ENCODE results near the gene TMPRSS3.

DNA sequence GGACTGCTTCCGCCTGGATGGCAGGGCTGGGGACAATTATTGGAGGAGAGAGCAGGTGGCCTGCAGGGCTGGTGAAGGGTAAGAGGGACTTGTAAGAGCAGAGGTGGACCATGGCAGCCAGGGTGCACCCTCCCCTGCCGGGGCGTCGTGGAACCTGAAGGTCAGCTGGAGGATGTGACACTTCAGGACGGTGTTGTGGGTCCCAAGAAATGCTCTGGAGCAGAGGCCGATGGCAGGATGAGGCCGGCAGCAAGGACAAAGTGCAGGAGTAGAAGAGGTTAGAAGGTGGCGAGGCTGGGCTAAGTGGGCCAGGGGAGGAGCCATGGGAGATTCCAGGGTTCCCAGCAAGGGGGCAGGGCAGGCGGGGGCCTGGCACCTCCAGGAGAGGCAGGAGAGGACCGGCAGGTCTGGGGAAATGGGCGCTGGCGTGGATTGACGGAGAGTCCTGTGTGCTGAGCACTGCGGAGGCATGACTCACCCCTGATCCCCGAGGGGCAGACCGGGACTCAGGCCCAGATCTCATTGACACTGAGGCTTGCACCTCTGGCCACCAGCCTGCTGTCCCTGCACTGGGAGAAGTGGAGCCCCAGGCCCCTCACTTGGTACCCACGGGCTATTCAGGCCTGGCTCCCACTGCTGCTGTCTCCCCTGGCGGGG, 40.0 kb downstream of the RIPK4 start:
- PRO-cap, result no peak
- RAMPAGE, long total RNA, 2 experiments, result no peak in any of the 2 experiments

DNA sequence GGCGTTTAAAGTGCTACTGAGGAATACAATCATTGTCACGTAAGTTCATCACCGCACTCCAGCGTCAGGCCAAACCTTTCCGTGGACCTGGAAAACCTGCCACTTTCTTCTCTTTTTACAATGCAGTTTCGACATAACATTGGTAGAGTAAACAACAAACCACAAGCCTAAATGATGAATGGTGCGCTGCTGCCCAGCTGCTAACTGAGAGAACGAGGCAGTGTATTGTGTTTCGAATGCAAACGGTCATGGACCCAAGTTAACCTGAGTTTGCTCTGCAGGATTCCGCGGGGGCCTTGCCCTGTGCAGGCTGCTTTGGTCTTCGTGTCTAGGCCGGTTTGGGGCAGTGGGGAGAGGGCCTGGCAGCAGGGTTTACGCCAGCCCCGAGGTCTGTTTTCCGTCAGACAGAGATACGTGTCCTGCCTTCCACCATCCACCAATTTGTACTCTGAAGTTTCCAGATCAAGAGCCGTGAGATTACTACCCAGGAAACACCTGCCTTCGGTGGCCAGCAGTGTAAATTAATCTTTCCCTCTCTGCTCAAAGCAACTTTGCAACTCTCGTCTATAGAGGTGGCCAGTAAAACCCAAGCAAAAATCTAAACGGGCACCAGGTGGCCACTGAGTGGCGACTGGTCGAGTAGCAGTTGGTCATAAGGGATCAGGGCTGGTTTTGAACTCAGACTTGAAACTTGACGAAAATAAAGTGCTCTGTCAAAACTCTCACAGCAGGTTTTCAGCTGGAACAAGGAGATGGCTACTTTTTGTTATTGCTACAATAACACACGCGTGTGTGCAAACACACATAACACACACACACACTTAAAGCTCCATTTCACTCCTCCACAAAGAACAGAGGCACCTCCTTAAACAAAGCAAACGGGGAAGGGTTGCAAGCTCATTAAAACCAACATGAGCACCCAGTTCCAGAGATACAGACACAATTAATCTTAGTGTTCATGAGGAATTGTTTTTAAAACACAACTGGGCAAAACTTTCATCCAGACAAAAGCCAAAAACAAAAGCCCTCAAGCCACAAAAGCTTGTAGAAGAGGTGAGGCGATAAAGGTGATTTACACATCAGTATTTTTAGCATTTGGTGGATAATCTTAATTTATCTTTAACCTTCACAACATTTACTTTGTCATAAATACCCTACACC, 6.5 kb upstream of the PRDM15 start:
- PRO-cap, result no peak
- RAMPAGE, long total RNA, 2 experiments, result no peak in any of the 2 experiments

- PRO-cap, result no peak
- RAMPAGE, long total RNA, 2 experiments, result no peak in any of the 2 experiments
Measured at GRCh38 chr21:41932904-41934081, 20.5 kb downstream of the C2CD2 start.

- PRO-cap, result unidirectional peak, plus-strand start at chr21:41953443
- RAMPAGE, long total RNA, 2 experiments, result no peak in any of the 2 experiments
Measured at GRCh38 chr21:41953271-41953576, 594 bp downstream of the C2CD2 start.

DNA sequence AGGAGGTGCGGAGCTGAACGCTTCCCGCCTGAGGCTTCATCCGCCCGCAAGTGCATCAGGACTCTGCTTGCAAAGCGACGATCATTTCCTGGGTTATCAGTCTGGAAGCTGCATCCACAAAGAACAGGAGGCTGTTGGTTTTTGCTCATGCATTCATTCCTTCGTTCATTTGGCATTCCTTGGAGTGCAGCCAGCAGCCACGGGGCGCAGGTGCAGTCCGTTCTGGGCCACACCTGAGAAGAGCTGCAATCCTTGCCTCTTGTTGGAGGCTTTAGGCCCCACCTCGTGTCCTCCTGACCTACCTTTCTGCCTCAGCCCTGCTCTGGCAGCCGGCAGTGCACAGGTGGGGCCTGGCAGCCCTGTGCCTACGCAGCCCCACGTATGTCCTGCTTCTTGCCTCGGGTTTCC, 19.6 kb upstream of the C2CD2 start:
- PRO-cap, result no peak
- RAMPAGE, long total RNA, 2 experiments, result no peak in any of the 2 experiments

DNA sequence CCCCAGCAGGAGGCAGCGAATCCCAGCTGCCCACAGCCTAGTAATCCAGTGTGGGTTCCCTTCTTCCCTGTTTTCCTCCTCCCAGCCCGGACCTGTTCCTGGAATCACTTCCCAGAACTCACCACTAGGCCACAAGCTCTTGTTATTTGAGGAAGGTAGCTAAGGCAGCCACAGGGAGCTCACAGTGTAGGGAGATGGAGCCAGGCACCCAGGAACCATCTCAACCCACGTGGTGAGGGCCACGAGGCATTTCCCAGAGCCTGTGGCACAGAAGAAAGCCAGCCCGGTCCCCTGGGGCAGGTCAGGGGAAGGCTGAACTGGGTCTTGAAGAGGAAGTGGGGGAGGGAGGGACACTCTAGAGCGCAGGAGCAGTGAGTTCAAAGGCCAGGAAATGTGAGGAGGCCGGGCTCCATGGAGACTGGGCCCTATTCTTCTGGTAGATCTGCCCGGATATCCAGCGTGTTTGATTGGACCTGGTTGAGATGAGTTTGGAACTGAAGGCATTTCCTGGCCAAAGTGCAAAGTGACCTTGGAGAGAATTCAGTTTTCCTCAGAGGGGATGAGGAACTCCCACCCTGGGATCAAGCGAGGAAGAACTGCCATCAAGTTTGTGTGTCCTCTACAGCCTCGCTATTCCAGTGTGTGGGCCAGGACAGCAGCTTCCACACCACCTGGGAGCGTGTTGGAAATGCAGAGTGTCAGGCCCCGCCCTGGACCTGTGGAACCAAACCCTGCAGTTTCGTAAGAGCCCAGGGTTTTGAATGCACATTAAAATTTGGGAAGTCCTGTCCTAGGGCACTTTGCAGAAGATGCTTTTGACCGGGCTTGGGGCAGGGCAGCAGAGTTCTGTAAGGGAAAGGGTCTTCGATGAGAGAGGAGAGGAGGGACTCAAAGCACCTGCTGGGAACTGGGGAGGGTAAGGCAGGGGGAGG, 20.4 kb upstream of the C2CD2 start:
- PRO-cap, result no peak
- RAMPAGE, long total RNA, 2 experiments, result no peak in any of the 2 experiments

- PRO-cap, result no peak
- RAMPAGE, long total RNA, 2 experiments, result start-site peak on the minus strand in 1 of 2 experiments, at chr21:41987977-41988439 at its widest, 12 reads per replicate
Measured at GRCh38 chr21:41987717-41988521, 22.2 kb downstream of the ZBTB21 start.

DNA sequence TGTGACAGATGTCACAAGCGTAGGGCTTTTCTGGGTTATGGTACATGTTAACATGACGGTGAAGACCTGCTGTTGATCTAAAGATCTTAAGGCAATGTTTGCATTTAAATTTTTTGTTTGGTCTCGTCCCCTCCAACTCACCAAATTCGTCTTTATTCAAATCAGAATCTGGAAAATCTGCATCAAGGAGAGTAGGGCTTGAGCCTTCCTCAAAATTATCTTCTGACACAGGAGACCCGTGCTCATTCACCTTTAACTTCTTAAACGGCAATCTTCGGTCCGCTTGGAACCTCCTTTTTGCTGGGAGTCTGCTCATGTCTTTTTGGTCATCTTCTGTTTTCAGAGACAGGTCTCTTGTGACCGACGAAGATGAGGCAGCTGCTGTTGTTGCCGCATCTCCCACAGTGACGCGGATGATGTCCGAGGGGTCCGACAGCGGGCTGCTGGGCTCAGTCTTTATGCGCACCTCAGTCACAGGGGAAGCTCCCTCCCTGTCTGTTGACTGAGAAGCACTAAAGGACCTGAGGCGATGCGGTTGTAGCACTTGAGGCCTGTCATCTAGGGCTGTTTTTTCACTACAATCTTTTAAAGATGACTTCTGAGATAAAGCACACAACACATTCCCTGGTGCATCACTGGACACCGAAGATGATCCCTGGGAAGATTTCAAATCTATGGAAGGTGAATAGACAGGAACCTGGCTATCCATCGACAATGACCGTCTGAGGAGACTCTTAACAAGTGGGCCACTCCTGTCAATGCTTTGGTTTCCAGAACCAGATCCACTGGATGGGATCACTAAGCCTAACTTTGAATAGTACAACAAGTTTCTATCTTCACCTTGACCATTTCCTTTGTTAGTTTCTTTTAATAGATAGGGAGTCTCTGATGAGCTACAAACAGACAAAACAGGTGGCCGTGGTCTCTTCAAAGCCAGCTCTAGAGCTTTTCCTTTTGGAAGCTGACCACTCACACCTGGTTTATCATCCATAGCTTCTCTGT, 17.5 kb downstream of the ZBTB21 start:
- PRO-cap, result no peak
- RAMPAGE, long total RNA, 2 experiments, result no peak in any of the 2 experiments

GRCh38 chr21:42037942-42038457, 27.8 kb upstream of the ZBTB21 start:
- PRO-cap, result no peak
- RAMPAGE, long total RNA, 2 experiments, result no peak in any of the 2 experiments

DNA sequence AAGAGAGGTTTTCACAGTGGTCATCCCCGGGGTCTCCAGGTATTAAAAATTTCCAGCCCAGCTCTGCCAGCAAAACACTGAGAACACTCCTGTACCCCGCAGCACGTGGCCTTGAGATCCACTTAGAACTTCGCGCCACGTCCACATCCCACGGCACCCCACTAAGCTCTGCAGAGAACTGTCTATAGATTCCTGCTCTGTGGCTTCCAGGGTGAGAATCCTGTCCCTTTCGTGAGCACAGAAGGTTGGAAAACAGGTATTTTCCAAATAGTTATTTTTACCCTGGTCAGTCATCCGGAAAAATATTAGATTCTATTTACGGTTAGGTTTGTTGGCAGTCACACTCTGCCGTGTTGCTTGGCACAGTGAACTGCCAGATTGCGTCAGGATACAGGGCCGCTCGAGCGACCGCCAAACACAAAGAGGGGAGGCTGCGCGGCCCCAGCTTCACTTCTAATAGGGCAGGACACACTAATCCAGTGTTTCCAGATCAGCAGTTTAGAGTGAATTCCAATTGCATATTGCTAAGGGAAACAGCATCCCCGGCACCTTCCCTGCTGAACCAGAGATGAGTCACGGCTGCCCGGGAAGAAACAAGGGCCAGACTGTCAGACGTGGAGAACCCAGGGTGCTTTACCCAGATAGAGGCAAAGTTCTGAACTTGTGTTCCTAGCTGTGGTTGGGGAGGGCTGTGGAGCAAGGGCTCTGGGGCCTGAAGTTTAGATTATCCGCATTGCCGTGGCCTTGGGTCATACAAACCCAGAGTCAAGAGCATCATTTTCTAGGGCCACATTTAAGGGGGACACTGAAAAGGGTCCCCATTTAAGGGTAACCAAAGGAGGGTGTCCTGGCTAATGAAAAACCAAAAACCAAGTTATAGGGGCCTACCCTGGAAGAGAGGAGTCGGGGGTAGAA, 22.9 kb downstream of the UMODL1 start:
- PRO-cap, result no peak
- RAMPAGE, long total RNA, 2 experiments, result no peak in any of the 2 experiments

- PRO-cap, result no peak
- RAMPAGE, long total RNA, 2 experiments, result no peak in any of the 2 experiments
Measured at GRCh38 chr21:42193080-42193464, 25.9 kb upstream of the ABCG1 start.

DNA sequence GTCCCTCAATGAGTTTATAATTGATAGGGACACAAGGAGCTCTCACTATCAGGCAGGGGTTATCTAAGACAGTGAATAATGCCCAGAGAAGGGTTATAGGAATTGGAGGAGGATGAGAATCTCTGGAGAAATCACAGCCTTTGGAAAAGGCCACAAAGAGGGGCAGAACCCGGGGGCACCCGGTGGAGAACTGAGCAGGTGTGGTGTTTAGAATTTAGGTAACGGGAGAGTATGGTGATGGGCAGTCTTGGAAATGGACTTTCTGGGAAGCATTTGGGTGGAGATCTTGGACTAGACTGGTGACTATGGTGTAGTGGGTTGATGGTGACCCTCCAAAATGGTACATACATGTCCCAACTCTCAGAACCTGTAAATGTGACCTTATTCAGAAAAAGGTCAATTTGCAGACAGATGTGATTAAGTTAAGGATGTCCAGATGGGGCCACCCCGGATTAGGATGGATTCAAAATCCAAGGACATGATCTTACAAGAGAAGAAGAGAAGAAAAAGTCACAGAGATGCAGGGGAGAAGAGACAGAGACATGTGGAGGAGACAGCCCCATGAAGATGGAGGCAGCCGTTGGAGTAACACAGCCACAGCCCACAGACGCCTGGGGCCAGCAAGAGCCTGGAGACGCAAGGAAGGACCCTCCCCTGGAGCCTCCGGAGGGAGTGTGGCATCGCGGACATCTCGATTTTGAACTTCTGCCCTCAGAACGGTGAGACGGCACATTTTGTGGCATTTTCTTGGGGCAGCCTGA, 28.5 kb downstream of the ABCG1 start:
- PRO-cap, result no peak
- RAMPAGE, long total RNA, 2 experiments, result no peak in any of the 2 experiments

GRCh38 chr21:42300016-42300676, 15.1 kb downstream of the TFF3 start:
- PRO-cap, result no peak
- RAMPAGE, long total RNA, 2 experiments, result no peak in any of the 2 experiments

- PRO-cap, result no peak
- RAMPAGE, long total RNA, 2 experiments, result no peak in any of the 2 experiments
Measured at GRCh38 chr21:42301138-42301678, 14.0 kb downstream of the TFF3 start.

DNA sequence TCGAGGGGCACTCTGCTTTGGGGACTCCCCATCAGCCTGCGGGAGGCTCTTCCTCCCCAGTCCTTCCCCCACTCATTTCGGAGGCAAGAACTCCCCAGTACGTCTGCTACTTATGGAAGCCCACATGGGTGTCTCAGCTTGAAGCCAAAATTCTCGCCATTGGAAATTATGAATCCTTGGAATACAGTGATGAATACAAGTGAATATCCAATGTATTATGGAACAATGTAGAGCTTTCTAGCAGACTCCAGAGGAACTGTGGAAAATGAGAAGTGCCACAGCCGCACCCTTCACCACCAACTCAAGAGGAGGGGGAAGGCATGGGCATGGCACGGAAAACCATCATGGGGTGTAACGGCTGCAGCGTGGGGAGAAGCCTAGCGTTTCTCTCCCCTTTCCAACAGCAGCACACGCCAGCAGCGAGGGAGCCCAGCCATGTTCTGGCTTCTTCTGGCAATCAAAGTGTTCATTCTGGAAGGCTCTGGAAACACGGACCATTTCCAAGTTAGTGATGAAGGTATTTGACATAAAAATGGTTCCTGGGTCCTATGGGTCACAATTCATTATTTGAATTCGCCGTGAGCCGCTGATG, 6.7 kb downstream of the TFF3 start:
- PRO-cap, result no peak
- RAMPAGE, long total RNA, 2 experiments, result no peak in any of the 2 experiments

- PRO-cap, result bidirectional peak, plus-strand start at chr21:42396224, minus-strand start at chr21:42396052
- RAMPAGE, long total RNA, 2 experiments, result start-site peak on the minus strand in 1 of 2 experiments, at chr21:42396047-42396052 at its widest, 23 reads per replicate
Measured at GRCh38 chr21:42395720-42396377, at the start of gene TMPRSS3. Gene TMPRSS3 (minus strand): TSS chr21:42396052.

DNA sequence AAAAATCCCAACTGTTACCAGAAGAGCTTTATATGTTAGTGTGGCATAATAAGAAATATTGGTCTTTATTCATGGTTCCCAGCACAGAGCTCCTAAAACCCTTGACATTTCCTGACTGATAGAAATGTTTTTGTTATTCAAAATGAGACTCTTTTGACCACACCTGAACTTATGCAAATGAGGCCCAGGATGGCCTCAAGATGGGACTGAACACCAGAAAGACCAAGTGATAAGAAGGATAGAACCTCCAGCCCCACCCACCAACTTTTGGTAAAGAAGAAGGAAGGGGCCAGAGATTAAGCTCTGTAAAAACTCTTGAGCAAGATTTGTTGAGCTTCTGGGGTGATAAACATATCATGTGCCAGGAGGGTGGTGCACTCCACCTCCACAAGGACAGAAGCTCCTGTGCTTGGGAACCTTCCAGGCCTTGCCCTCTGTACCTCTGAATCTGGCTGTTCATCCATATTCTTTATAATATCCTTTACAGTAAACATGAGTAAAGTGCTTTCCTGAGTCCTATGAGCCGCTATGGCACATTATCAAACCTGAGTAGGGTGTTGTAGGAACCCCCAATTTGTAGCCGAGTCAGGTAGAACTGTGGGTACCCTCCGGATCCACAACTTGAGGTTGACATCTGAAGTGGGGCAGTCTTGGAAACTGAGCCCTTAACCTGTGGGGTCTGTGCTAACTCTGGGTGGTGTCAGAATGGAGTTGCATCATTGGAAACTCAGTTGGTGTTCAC, 5.3 kb downstream of the RSPH1 start:
- PRO-cap, result no peak
- RAMPAGE, long total RNA, 2 experiments, result no peak in any of the 2 experiments

GRCh38 chr21:42523862-42524317, 10.2 kb downstream of the SLC37A1 start:
- PRO-cap, result no peak
- RAMPAGE, long total RNA, 2 experiments, result no peak in any of the 2 experiments

DNA sequence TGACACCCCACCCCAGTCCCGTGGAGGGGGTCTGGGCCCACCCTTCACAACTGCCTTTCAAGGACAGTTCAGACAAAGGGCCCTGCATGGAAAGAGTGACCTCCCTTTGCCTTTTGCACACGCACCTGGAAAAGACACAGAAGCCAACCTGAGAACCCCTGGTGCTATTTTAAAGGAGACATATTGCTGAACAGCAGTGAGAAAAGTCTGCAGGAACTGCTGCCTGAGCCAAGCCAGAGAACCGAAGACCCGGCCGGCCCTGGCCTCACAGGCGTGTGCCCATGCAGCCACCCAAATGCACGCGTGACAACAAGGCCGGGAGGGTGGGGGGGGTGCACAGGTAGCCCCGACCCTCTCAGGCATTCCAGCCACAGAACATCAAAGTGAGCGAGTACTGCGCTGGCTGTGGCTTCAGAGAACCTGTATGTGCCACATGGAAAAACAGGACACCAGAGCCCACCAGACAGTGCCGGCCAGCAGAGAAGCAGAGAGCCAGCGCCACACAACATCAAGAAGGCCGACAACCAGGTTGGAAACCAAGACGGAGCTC, 66.8 kb downstream of the SLC37A1 start:
- PRO-cap, result no peak
- RAMPAGE, long total RNA, 2 experiments, result start-site peak on the plus strand in 1 of 2 experiments, centred at position 388 of the sequence, 6 reads per replicate

- PRO-cap, result no peak
- RAMPAGE, long total RNA, 2 experiments, result no peak in any of the 2 experiments
Measured at GRCh38 chr21:42621060-42621593, 32.3 kb upstream of the PDE9A start.

Data from body of pancreas (tissue), 2 donors.